SJCRH30 (cell line): Measurements from ENCODE around the genes PDPK1 and C16orf90.

DNA sequence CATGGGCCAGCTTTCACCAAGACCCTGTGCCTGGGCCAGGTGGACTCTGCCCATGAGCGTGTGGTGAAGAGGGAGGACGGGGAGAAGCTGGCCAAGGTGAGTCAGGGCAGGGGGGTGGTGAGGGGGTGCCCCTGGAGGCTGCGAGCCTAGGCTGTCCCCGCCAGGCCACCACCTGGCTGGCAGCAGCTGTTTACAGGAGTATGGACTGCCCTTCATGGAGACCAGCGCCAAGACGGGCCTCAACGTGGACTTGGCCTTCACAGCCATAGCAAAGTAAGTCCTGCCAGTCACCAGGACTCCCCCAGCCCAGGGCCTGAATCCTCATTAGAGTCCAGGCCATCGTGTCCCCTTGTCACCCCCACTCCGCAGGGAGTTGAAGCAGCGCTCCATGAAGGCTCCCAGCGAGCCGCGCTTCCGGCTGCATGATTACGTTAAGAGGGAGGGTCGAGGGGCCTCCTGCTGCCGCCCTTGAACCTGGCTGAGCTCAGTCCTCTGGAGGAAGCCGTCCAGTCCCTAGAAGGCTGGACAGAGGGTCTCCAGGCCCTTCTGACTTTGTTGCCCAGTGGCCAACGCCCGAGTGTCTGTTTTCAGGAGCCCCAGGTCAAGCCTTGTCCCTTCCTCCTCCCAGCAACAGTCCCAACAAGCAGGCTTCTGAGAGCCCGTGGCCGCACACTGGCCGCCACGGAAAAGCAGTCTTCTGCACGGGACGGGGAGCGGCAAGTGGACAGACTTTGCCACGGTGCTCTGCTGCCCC is 2.5 kb upstream of the TRAF7 start:
- RAMPAGE, long total RNA, result no peak

DNA sequence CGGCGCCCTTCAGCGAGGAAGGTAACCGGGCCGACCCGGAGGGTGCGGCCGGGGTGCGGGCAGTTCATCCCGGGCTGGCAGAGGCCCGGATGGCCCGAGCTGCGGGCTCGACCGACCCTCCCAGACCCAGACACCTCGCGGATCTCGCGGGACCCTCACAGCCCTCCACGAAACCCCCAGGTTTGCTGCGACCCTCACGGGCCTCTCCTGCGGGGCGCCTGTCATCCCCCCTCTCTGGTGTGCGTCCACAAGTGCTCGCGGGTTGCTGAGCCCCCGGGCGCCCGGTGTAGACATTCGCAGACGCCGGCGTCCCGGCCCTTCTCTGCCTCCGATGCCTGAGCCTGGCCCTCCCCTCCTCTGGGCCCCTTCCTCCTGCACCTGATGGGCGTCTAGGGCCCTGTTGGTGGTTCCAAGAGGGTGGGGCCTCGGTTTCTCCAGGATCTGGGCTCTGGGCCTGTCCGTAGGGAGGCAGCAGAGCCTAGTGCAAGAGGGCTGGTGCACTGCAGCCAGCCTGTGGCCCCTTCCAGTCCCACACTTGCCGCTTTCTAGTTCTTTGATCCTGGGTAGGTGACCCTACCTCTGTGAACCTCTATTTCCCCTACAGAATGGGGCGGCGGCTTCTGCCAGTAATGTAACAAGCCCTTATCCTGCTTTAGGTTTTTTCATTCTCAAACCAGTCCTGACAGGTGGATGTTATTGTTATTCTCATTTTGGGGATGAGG is 520 bp downstream of the E4F1 start:
- RAMPAGE, long total RNA, result no peak

- RAMPAGE, long total RNA, result no peak
These were observed 501 bp upstream of the RNPS1 start for GRCh38 chr16:2268274-2268979.

GRCh38 chr16:2436984-2437433 is 7.8 kb downstream of the CCNF start:
- RAMPAGE, long total RNA, result no peak

DNA sequence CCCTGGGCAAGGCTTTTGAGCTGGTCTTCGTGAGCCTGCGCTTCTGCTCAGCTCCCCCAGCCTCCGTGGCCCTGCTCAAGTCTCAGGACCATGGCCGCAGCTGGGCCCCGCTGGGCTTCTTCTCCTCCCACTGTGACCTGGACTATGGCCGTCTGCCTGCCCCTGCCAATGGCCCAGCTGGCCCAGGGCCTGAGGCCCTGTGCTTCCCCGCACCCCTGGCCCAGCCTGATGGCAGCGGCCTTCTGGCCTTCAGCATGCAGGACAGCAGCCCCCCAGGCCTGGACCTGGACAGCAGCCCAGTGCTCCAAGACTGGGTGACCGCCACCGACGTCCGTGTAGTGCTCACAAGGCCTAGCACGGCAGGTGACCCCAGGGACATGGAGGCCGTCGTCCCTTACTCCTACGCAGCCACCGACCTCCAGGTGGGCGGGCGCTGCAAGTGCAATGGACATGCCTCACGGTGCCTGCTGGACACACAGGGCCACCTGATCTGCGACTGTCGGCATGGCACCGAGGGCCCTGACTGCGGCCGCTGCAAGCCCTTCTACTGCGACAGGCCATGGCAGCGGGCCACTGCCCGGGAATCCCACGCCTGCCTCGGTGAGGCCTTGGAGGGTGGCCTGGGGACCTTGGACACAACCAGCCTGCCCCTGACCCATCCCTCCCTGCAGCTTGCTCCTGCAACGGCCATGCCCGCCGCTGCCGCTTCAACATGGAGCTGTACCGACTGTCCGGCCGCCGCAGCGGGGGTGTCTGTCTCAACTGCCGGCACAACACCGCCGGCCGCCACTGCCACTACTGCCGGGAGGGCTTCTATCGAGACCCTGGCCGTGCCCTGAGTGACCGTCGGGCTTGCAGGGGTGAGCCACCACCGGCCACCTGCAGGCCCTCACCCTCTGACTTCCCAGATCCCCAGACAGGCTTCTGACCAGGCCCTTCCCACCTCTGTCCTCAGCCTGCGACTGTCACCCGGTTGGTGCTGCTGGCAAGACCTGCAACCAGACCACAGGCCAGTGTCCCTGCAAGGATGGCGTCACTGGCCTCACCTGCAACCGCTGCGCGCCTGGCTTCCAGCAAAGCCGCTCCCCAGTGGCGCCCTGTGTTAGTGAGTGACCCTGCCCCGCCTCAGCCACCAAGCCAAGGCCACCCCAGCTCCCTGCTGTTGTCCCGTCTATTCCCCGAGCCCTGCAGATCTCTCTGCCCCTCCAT is 1.3 kb downstream of the NTN3 start:
- RAMPAGE, long total RNA, result no peak

DNA sequence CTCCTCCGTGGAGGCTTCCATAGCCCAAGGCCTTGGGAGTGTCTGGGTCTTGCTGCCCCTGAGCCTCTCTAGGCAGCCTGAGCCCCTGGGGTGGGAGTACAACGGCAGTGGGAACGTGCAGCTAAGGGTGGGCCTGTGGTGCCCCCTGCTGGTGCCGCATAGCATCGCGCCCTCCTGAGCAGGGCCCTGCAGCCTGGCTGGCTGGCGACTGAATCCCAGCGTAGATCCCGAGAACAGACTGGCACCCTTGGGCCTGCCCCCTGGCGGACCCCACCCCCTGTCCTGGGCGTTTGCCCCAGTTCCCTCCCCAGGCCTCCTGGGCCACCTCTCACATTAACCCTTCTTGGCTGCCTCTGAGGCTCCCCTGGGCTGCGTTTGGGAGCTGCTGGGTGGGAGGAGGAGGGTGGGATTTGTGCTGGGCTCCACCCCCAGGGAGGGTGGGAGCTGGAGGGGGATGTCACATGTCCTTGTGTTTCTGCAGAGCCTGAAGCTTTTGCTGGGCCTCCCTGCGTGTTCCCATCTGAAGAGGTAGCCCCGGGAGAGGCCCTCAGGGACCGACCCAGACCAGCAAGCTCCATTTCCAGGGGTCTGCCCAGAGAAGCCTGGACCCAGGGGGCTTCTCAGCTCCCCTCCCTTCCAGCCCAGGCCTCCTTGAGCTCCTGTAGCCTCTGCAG is 12.4 kb upstream of the ATP6V0C start:
- RAMPAGE, long total RNA, result no peak

- RAMPAGE, long total RNA, result no peak
These were observed 805 bp downstream of the ATP6V0C start for GRCh38 chr16:2514524-2514989.

DNA sequence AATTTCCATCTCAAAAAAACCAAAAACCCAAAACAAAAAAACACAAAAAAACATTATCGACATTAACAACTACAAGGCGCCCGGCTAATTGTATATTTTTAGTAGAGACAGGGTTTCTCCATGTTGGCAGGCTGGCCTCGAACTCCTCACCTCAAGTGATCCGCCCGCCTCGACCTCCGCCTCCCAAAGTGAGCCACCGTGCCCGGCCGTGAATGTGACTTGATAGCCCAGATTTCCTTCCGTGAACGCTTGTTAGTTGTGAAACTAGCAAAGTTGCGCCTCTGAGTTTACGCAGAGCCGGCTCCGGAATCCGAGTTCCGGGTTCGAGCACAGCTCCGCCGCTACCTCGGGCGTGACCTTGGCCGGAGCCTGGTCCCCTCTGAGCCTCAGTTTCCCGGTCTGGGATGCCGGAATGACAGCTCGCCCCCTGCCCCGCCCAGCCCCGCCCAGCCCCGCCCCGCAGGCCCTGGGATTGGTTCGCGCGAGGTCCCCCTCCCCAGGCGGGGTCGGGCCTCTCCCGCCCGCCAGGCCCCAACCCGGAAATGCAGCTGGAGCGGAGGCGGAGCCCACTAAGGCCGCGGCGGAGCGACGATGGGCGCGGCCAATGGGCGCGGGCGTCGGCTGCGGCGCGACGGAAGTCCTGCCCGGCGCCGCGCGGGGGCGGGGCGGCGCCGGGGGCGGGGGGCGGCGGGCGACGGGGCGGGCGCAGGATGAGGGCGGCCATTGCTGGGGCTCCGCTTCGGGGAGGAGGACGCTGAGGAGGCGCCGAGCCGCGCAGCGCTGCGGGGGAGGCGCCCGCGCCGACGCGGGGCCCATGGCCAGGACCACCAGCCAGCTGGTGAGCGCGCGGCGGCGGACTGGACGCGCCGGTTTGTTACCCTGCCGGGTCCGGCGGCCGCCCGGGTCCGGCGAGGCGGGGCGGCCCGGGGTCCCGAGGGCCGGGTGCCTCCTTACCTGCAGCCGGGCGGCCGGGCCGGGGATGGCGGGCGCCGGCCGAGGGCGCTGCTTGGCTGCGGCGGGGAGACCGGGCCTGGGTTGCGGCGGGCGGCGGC is at the start of gene PDPK1:
PDPK1 (plus strand) TSS at position 723 of the 1,052 bp plus-strand sequence.
- RAMPAGE, long total RNA, result no peak

DNA sequence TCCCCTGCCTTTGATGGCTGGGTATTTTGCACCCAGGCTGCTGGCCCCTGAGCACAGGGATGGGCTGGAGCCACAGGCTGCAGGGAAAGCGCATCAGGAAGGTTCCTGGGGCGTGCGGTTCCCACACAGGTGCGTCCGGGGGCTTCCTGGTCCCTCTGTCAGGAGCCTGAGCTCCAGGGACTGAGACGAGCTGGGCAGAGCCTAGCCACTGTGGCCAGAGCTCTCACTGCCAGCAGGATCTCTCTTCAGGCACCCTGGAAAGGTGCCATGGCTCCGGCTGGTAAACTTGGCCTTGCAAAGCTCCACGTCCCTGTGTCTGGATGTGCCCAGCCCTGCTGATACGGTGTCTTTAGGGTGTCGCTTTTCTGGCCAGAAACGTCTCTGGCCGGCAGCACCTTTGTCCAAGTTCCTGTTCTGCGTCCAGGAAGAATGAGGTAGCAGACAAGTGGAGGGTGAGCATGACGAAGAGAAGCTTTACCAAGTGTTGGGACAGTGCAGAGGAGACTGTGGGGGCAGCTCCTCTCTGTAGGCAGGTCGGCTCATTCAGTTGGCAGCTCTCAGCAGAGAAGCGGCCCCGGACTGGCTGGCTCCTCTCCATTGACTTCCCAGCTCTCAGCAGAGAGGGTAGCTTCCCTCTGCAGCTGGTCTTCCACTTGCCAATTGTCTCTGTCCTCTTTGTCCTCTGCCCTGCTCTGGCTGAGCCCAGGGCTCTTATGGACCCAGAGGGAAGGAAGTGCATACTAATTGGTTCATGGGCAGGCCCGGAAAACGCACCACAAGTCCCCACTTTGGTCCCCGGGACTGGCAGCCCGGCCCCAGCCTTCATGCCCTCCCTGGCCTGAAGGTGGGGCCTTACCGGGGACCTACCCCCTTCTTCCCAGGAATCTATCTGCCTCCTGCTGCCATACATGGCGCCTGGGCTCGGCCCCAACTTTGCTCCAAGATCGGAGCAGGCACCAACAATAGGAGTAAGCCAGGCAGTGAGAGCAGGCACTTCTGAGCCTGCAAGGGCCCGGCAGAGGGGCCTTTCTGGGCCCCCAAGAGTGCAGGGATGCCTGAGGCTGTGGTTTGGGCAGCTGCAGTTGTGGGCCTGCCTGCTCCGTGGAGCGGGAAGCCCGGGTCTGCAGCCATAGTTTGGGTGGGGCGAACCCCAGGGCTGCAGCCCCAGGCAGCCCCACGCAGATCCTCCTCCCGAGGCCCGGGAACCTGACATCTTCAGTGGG is 9.9 kb downstream of the KCTD5 start:
- RAMPAGE, long total RNA, result no peak

DNA sequence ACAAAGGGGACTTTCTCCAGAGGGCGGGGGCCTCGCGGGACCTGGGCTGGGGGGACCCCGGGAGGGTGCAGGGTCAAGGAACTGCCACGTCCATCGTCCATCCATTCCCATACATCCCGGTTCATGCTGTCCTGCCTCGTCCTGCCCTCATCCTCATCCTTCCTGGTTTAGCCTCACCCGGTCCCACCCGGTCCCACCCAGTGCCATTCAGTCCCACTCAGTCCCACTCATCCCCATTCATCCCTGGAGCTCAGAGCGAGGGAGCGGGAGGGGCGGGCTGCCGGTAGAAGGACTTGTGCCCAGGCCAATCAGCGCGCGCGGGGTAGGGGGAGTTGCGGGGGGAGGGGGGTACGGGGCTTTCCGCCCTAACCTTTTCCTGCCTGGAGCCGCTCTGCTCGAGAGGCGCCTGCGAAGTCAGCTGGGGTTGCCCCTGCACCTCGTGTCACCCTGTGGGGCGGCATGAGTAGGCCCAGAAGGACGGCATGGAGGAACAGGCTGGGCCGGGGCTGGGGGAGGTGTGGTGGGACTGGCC is 13.6 kb downstream of the FLYWCH1 start:
- RAMPAGE, long total RNA, result no peak

- RAMPAGE, long total RNA, result no peak
These were observed 634 bp downstream of the TNFRSF12A start for GRCh38 chr16:3020641-3021363.

DNA sequence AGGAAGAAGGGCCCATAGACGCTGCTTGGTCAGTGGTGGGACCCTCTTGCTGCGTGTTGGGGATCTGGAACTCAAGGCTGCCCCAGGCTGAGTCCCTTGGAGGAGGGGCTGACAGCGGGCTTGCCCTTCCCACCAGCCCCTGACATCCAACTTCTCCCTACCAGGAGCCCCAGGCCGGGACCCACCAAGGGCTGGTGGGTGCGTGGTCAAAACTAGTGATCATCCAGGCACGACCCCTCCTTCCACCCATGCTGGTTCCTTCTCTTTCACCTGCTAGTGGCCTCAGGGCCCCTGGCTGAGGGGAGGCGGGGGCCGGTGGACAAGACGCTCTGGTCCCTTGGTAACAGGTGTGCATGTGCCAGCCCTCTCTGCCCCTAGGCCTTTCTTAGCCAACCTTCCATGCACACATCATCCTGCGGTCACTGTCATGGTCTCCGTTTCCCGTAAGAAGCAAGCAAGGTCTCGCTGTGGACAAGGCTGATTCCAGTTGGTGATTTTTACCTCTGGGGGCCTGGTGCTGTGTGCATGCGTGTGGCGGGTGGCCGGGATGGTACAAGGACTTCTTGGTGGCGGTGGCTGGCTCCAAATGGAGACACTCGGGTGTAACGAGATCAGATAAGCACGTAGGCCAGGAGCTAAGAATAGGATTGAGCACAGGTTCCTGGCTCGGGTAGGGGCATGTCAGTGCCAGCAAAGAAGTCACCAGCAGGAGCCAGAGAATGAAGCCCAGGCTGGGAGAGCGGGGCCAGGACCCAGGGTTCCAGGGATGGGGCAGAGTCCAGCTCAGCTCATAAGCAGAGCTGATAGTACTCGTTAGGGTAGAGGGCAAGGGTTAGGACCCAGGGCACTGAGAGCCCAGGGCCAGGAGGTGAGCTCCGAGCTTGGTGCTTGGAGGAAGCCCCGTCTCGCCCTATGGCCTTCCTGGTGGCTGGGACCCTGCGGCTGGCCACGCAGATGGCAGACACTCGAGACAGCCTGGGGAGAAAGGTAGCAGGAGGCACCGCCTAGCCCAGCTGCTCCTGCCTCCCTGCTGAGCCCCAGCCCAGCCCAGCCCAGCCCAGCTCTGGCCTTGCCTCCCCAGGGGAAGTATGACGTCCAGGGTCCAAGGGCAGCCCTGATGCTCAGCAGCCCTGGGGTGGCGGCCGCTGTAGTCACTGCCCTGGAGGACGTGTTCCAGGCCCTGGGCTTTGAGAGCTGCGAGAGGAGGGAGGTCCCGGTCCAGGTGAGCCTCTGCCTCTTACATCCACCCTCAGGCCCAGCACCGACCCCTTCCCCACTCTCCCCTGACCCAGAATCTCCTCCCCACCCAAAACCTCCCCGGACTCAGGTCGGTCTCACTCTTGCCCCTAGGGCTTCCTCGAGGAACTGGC is 8.8 kb downstream of the ZNF213 start:
- RAMPAGE, long total RNA, result no peak

DNA sequence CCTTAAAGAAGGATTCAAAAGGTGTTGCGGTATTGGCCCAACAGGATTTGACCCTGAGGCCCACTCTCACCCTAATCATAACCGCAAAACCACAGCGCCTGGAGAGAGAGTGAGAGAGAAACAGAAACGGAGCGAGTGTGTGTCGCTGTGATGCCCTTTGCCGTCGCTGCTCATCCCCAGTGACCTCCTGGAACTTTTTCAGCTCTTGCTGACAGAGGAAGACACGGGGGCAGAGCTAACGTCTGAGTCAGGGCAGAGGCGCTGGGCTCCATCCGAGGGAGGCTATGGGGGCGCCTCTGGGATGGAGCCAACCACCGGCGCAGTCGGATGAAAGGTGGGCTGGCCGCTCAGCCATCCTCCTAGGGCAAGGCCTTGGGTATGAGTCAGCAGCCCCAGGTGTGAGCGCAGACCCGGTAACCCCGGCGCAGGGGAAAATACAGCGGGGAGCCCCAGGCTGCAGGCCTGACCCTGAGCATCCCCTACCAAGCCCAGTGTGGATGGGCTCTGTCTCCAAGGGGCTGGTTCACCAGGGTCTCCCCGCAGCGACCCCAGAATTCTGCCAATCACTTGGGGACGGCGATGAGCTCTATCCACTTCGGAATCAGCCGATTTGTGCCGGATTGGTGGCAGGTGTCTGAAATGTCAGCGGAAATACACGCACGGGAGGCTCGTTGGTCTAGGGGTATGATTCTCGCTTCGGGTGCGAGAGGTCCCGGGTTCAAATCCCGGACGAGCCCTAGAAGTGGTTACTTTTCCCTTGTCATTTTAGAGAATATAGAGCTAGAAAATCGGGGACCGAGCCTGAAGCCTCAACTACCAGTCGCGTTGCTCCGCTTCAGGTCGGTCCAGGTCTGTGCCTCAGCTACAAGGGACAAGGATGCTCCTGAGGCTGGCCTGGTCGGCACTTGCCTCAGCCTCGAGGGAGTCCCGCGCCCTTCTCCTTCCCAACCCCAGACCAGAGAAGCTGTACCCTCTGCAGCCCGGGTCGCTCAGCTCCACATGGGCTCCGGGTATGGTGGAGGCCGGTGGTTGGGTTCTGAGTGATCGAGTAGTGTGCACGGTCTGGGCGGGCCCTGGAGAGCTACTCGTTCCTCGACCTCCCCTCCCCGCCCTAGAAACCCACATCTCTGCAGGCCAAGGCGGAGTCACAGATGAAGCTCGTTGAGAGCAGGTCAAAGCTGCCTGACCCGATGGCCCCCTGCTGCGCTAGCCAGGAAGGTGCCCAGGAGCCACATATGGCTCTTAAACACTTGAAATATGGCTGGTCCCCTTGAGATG is 37.0 kb downstream of the ZNF213 start:
- RAMPAGE, long total RNA, result no peak

GRCh38 chr16:3188696-3189813 is 45.9 kb downstream of the ZNF200 start:
- RAMPAGE, long total RNA, result no peak

DNA sequence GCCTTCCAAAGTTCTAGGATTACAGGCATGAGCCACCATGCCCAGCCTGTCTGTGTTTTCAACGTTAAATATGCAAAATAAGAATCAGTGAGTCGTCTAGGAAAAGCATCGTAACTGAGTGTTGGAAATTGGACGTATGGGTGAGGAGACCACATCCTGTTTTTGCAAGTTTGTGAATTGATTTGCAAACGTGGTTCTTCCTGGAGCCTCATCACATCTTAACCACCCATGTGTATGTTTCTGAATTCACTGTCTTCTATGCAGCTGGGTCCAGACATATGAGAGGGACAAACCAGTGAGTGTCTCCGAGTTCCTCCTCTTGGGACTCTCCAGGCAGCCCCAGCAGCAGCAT is 19.6 kb downstream of the ZNF200 start:
- RAMPAGE, long total RNA, result no peak

DNA sequence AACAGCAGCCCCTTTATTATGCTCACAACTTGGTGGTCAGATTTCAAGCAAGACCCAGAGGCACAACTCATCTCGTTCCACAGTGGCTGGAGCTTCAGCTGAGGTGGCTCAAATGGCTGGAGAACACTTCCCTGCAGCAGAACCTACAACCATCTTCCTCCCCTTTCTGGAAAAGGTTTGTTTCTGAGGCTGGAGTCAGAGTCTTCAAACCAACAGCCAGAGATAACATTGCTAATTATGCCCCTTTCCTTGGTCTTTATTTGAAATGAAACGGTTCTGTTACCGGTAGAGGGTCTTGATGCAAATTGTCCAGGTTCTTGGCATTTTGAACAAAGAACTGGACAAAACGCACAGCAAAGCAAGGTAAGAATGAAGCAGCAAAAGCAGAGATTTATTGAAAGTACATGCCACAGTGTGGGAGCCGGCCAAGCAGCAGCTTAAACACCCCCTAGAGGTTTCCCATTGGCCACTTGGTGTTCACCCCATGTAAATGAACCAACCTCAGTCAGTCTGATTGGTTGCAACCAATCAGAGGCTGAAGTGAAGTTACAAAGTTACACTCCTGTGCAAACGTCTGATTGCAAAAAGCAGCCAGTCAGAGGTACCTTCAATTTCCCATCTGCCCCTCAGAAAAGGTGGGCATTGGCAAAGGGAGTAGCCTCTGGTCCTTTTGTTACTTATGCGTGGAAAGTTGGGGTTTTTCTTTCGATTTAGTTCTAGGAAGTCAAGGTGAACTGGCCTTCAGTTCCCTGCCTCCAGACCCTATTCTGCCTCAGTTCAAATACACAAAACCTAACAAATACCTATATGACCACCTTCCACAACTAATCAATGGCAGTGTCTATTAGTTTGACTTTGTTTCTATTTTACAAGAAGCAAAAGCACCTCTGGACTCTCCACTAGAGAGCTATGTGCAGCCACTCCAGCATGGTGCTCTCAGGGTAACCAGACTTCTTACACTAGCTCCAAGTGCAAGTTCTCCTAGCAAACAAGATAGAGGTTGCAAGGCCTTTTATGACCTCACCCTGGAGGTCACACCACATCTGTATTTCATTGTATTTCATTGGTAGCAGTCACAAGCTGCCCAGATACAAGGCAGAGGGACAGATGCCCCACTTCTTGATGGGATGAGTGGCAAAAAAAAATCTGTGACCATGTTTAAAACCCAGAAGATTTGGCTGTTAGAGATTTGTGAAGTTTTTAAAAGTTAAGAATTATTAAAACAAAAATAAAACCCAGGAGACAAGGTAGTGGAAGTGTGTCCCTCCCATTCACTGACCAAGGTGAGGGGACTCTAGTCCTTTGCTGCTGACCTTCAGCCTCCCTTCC is 8.6 kb upstream of the ZNF263 start:
- RAMPAGE, long total RNA, result no peak

GRCh38 chr16:3348422-3349059 is 7.1 kb upstream of the OR2C1 start:
- RAMPAGE, long total RNA, result no peak

GRCh38 chr16:3495204-3495758 is at the start of gene C16orf90:
TSS of gene C16orf90 (minus strand) at chr16:3495489.
- RAMPAGE, long total RNA, result no peak

- RAMPAGE, long total RNA, result no peak
These were observed 3.4 kb upstream of the NLRC3 start for GRCh38 chr16:3580528-3581034.

DNA sequence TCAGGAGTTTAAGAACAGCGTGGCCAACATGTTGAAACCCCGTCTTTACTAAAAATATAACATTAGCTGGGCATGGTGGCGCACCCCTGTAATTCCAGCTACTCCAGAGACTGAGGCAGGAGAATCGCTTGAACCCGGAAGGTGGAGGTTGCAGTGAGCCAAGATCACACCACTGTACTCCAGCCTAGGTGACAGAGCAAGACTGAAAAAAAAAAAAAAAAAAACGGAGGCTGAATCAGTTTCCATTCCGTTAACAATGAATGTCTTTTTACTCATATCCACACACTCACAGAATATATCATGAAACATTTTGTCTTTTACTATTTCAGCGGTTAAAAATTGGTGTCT is 10.6 kb upstream of the SLX4 start:
- RAMPAGE, long total RNA, result no peak